LNCaP clone FGC (cell line): ENCODE data around the genes ZNF346 and LMAN2.

DNA sequence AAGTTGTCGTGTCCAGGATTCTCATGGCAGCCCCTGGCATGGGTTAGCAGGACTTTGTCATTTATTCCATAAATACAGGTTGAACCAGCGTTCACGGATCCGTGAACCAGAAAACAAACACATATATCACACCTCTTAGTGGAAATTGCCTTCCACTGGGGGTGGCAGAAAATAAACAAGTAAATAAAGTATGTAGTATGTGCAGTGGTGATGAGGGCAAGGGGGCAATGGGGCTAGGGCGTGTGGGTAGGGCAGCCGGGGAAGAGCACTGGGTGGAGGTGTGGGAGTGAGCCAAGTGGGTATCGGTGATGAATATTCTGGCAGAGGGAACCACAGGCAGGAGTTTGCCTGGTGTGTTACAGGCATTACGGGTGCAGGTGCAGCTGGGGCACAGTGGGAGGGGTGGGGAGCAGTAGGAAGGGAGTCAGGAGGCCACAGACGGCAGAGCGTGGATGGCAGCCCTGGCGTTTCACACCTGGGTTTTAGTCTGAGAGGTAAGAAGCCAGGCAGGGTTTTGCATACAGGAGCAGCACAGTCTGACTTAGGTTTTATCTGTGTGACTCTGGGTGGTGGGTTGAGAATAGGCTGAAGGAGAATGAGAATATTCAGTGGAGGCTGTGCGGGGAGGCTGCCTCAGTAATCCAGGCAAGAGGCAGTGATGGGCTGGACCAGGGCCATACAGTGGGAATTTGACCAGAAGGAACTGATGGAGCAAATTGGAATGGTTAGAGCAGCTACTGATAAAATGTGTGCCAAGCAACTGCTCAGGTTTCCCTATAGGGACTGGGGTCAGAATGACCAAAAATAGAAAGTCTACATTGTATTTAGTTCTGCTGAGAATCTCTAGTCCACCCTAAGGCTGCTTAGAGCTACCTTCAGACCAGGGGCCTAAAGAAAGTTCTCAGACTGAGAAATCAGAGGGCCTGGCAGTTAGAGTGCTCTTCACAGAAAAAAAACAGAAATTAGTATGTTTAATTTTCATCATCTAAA lies 35.5 kb downstream of the SFXN1 start:
- RRBS, 2 experiments = no CpG with 5 or more reads among the region's 12 CpGs

DNA sequence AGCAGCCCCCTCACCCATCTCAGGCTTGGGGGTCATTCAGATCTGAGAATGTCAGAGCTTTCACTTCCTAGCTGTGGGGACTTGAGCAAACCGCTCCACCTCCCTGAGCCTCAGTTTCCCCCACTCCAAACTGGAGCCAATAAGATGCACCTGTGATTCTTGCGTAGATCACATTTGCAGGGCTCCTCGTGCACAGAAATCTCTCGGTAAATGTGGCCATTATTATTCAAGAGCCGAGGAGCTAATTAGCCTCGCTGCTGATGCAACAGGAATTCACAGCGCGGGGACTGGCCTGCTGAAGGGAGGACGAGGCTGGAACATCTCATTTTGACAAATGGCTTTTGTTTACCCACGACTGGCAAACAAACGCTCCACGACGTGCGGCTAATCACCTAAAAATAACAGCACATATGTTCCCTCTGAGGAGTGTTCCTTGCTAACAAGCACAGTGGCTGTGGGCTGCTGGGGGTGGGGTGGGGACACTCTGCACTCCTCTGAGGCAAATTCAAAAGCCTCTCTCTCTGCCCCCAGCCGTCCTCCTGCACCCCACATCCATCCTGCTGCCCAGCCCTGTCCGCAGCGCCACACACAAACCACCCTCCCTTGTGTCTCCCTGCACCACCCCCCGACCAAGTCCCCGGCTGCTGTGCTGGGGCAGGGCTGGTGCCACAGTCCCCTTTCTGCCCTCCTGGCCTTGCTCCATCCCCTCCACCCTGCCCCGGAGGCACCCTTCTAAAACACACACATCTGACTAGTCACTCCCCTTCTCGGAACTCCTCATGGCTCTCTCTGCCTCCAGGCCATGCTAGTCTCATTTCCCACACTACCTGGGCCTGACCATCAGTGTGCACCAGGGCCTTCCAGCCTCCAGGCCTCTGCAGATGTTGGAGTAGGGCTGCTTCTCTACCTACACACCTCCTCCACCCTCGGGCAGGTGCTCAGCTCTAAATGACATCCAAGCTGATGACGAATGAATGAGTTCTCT lies 36.9 kb downstream of the CPLX2 start:
- RRBS, 2 experiments = no CpG with 5 or more reads among the region's 23 CpGs

DNA sequence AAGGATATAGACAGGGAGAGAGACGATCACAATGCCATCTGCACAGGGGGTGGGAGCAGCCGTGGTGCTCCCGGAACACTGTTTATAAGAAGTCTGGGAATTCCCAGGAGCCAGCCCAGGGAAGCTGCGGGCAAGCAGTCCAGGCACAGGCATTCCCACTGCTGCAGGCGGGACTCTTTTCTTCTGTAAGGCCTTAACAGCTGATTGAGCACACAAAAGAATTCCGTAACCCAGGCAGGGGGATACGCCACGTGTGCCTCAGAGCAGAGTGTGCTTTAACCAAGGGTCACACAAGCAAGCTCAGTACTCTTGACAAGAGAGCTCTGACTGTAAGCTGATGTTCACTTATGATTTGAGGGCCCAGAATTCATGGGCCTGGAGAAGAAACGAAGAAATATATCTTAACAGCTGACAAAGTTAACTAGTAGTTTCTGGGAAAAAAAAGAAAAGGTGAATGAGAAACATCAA lies 86.0 kb upstream of the SIMC1 start:
- RRBS, 2 experiments = no CpG with 5 or more reads among the region's 9 CpGs

- RRBS, 2 experiments = no CpG with 5 or more reads among the region's 3 CpGs
These were observed 37.2 kb downstream of the KIAA1191 start for GRCh38 chr5:176324323-176324729.

GRCh38 chr5:176366203-176366628 lies 929 bp downstream of the ARL10 start:
- RRBS, 2 experiments = no CpG with 5 or more reads among the region's 29 CpGs

- RRBS, 2 experiments = no CpG with 5 or more reads among the region's 59 CpGs
These were observed 806 bp downstream of the HIGD2A start for GRCh38 chr5:176388893-176390221.

GRCh38 chr5:176427979-176428450 lies 11.7 kb upstream of the CLTB start:
- RRBS, 2 experiments = no CpG with 5 or more reads among the region's 5 CpGs

DNA sequence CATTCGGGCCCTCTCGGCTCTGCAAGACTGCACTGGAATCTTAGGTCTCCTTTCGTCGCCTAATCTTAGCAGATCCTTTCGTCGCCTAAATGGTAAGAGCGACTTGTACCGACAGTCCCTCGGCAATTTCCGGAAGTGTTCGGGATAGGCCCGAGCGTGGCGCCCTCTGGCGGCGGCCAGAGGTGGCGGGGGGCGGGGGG lies 207 bp upstream of the FAF2 start:
- RRBS, 2 experiments = under 1 to 1% methylated on average over 5 of the region's 18 CpGs

DNA sequence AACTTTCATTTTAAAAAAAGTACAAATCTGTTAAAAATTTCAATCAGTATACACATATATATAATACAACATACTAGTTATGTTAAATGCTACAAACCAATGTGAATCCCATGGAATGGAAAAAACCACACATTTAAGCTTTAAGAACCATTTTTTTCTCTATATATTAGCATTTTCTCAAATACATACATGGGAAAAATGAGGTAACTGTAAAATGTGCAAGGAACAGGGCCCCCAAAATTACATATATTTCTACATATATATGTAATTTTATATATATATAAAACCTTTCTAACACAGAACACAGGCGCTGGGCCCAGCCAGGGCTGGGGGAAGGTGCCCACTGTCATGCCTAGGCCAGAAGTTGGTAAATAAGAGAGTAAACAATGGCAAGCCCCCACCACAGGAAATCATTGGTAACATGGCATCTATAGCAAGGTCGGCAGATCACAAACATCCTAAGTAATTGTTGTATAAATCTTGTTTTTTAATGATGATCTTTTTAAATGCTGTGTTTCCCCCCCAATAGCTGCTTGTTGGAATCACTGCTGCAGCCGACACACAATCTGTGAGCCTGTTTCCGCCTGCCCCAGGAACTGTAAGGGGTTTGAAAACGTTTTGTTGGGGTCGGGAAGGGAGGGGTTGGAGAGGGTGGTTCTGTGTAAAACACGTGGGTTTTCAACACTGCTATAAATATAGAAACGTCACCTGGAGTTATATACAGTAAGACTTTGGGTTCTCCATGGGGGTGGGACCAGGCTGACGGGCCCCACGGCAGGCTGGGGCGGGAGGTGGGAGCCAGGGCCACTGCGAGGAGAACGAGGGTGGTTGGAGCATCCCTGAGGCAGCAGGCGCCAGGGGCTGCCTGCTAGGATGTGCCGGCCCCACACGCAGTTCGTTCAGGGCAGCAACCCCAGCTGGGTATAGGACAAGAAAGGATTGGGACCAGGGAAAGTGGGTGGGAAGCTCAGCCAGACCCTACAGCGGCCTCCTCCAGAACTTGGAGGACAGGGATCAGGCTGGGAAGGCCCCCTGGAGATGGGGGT lies 10.1 kb downstream of the RNF44 start:
- RRBS, 2 experiments = no CpG with 5 or more reads among the region's 18 CpGs

GRCh38 chr5:176543759-176544385 lies 5.3 kb upstream of the CDHR2 start:
- RRBS, 2 experiments = 3 to 5% methylated on average over 7 of the region's 32 CpGs

- RRBS, 2 experiments = no CpG with 5 or more reads among the region's 9 CpGs
These were observed 27.0 kb downstream of the CDHR2 start for GRCh38 chr5:176576187-176576412.

- RRBS, 2 experiments = no CpG with 5 or more reads among the region's 12 CpGs
These were observed 8.7 kb downstream of the SNCB start for GRCh38 chr5:176621609-176622013.

DNA sequence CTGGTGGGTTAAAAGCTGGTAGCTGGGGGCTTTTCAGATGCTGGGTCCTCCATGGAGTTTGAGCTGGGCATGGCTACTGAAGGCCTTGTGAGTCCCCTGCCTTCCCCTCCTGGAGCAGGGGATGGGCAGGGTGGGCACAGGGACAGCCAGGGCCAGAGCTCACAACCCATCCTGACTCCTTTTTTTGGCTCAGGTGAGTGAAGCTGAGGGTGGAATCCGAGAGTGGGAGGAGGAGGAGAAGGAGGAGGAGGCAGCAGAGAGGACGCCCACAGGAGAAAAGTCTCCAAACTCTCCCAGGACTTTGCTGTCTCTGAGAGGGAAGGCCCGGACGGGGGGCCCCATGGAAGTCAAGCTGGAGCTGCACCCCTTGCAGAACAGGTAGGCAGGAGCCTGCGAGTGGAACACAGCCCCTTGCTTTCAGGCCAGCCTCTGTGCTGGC lies 4.4 kb upstream of the TSPAN17 start:
- RRBS, 2 experiments = no CpG with 5 or more reads among the region's 5 CpGs

DNA sequence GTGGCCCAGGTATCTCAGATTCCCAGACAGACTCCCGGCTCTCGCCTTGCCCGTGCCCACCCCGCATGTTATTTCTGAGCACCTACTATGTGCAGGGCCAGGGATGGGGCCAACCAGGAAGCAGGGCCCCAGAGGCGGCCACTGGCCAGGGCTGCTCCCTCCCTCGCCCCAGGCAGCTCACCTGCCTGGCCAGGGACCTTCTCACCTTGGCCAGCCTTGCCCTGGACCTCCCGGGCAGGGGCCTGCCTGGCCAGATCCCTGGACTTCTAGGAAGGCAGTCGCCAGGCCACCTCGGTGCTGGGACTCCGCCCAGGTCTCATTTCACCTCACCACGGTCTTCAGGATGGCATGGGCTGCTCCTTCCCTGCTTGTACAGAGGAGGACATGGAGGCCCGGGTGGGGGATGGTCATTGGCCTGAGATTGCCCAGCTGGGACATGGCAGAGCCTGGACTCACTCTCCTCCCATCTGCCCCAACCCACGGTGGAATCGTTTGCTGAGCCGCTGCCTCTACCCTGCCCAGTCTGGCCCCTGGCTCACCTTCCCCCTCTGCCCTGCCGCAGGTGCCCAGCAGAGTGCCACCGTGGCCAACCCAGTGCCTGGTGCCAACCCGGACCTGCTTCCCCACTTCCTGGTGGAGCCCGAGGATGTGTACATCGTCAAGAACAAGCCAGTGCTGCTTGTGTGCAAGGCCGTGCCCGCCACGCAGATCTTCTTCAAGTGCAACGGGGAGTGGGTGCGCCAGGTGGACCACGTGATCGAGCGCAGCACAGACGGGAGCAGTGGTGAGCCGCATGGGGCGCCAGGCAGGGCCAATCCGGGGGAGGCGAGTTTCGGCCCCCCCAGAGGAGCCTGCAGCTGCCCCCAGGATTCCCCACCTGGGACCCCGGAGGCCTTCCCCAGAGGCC lies 36.8 kb downstream of the HK3 start:
- RRBS, 2 experiments = 38 to 47% methylated on average over 4 of the region's 35 CpGs

- RRBS, 2 experiments = 1% methylated on average over 10 to 15 of the region's 67 CpGs
These were observed at the start of gene ZNF346 for GRCh38 chr5:177022453-177023149. Gene ZNF346 (plus strand): TSS chr5:177022696.

- RRBS, 2 experiments = 1% methylated on average over 19 of the region's 50 CpGs
These were observed at the start of gene LMAN2 for GRCh38 chr5:177351523-177352377. Gene LMAN2 (minus strand): TSS chr5:177351668.

DNA sequence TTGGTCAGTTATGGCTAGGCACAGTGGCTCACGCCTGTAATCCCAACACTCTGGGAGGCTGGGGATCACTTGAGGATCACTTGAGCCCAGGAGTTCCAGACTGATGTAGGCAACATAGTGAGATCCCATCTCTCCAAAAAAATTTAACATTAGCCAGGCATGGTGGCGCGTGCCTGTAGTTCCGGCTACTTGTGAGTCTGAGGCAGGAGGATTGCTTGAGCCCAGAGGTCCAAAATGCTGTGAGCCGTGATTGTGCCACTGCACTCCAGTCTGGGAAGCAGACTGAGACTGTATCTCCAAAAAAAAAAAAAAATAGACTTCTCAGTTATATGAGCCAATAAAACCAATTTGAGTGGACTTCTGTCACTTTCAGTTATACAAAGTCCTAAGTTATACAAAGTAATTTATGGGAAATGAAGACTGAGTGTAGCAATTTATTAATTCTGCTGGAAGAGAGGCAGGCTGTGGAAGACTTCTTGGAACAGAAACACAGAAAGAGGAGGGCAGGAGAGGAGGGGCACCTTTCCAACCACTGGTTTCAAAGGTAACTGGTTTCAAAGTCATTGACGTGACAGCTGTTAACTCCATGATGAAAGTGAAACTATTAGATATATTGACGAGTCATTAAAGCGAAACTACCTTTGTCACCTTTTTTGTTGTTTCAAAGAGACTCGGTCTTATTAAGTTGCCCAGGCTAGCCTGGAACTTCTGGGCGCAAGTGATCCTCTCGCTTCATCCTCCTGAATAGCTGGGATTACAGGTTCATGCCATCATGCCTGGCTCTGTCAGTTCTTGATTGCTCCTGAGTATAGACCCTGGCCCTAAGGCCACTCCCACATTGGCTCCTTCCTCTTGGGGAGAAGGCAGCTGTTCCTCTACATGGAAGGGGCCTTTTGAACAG lies 3.0 kb upstream of the F12 start:
- RRBS, 2 experiments = no CpG with 5 or more reads among the region's 11 CpGs

DNA sequence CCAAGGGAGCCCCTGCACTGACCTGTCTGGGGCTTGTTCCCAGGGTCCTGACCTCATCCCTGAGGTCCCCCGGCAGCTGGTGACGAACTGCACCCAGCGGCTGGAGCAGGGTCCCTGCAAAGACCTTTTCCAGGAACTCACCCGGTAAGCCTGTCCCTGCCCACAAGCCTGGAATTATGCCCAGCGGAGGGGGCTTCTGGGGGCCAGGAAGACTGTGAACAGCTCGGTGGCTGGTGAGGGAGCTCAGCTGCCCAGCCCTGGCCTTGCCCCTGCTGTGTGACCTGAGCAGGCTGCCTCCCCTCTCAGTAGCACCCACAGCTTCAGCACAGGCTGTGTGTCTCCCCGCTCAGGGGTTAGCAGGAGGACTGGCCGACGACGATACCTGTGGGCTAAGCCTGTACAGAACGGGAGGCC lies 6.2 kb downstream of the GRK6 start:
- RRBS, 2 experiments = 94 to 97% methylated on average over 1 of the region's 11 CpGs

GRCh38 chr5:177496006-177497197 lies 1.0 kb downstream of the PDLIM7 start:
- RRBS, 2 experiments = 59 to 68% methylated on average over 4 to 5 of the region's 39 CpGs

DNA sequence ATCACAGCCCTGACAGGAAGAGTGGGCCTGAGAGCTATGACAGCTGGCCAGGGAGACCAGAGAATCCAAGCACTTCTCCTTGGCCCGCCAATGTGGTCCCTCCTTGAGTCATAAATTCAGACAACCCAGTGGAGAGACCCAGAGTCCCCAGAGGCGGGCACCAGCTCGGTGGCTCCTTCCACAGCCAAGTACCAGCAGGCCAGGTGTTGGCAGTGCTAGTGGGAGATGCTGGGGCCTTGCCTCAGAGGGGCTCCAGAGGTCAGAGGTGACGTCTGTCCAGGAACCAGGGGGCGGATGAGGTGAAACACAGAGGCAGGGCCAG lies 1.6 kb upstream of the DOK3 start:
- RRBS, 2 experiments = no CpG with 5 or more reads among the region's 5 CpGs